UCH-1 (cell line): ENCODE data around the genes OR6C6 and OR6C75.

DNA sequence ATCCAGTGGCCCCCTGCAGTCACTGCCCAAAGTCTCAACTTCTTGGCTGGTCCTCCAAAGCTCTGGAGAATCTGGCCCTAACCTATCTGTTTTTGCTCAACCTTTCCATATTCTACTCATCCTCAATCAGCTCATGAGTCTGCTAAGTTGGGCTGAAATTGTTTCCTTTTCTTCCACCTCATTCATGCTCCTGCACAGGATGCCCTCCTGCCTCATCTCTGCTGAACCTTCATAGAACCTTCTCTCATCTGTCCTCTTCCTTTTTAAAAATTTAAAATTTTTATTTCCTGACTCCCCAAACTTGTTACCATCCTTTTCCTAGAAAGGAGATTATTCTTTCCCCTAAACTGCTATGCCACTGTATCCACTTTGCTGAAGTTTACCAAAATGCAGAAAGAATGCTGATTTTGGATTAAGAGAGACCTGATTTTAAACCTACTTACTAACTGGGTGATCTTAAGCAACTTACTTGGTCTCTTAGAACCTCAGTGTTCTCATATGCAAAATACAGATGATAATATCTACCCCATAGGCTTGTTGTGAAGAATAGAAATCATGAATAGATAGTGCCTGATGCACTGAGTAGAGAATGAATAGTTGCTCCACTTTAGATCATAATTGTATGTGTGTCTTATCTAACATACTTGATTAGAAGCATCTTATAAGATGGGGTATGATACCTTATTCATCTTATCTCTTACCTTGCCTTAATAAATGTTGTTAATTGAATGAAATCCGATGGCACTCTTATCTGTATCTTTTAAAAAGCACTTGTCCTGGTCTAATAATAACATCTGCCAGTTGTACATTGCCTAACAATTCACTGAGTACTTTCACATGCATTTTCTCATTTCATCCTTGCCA lies 12.3 kb downstream of the ITGA5 start:
- RRBS: no CpG with 5 or more reads among the region's 1 CpG

DNA sequence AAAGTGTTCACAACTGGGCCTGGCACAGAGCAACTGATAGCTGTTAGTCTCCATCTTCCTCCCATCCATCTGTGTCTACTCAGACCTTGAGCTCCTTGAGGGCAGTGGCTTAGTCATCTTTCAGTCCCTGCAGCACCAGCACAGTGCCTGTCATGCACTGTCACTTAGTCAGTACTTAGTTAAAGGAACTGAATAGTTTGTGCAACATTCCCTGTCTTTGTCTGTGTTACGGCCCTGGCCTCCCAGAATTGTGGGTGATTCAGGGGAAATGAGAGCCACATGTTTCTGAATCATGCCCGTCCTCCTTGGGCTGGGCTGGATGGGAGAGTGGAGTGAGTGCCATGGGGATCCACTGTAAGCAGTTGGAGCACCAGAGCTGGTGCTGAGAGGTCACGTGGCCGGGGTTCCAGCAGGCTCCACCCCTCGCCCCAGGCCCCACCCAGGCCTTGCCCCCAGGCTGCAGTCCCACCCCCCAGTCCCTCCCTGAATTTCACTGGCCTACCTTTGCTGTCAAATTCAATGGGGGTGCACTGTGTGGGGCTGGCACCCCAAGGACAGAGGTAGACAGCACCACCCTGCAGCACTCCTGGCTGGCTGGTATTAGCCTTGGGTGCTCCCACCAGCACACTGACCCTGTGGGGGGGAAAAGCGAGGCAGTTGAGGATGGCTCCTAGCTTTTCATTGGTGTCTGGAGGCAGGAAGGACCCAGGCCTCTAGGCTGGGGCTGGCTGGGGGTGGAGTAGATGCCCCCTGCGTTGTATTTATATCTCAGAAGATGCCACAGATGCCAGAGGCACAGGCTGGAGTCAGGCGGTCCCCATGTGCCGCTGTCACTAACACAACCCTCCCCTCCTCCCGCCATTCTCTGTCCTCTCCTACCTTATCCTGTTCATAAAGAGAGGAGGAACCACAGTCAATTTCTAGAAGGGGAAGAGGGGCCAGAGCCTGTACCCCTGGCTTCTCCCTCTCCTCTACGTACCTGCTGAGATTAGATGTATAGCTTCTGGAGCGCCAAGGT lies 7.4 kb downstream of the ITGA5 start:
- RRBS: no CpG with 5 or more reads among the region's 12 CpGs

DNA sequence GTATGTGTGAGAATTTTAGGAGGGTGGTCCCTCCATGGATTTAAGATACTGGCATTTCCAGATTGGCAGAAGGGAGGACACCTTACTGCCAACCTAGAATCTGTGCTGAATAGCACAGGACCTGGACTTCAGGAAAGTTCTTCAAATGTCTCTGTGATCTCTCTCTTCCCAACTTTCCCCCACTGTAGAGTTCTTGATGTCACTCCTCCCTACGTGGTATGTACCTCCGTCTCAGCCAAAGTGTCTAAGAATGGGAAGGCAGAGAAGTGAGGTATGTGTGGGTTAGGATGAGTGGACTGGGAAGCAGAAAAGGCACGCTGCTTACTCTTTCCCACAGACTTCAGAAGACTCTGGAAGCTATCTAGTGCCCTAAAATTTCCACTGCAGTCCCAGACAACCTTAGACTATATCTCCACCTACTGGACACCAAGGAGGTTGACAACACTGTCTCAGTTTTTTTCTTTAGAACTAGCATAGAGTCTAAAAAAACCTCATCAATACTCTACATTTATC lies 20.4 kb upstream of the ITGA5 start:
- RRBS: no CpG with 5 or more reads among the region's 3 CpGs

DNA sequence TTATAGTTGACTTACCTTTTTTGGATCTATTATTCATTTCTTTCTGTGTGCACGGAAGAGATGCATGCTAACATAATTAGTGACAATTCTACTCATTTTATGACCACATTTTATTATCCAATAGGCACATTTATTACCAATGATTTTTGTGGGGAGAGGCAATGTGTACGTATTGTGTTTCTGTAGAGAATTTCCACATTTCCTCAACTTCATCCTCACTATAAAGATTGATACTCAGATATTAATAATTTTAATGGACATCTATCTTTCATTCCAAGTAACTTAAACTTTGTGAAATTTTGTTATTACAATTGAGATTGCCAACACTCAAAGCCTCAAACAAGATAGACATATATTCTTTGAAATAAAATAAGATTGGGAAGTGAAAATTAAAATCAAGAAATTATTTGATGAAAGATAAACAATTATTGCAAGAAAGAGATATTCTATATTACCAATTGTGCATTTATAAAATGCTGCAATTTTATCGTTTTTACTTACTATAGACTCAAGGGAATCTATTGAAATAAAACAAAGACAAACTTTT lies at the start of gene OR6C6:
Gene OR6C6, minus strand, starts transcription at position 266 of the 547 bp plus-strand sequence.
- RRBS: no CpG with 5 or more reads among the region's 3 CpGs

DNA sequence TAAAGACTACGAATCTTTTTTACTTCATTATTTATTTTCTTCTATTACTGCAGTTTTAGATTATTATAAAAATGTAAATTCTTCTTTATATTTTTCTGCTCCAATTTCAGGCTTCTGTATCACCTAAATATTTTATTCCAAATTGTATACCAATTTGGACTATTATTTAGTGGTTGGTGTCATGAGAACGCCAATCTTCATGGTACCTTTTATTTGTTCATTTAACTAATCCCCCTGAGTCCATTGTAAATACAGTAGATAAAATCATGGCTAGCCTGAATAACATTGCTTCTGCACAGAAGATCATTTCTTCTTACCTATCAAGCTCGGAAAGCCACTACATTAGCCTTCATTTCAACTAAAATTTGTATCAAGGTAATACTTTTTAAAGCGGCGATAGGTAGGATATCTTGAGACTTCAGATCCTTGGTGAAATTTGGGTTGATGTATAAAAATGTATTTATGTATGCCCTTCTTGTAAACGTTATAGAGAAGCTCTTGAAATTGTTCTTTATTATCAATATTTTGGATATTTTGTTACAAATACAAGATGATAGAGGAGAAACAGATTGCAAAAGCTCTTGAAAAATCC lies at the start of gene OR6C75:
Gene OR6C75, plus strand, starts transcription at position 326 of the 592 bp plus-strand sequence.
- RRBS: no CpG with 5 or more reads among the region's 6 CpGs

DNA sequence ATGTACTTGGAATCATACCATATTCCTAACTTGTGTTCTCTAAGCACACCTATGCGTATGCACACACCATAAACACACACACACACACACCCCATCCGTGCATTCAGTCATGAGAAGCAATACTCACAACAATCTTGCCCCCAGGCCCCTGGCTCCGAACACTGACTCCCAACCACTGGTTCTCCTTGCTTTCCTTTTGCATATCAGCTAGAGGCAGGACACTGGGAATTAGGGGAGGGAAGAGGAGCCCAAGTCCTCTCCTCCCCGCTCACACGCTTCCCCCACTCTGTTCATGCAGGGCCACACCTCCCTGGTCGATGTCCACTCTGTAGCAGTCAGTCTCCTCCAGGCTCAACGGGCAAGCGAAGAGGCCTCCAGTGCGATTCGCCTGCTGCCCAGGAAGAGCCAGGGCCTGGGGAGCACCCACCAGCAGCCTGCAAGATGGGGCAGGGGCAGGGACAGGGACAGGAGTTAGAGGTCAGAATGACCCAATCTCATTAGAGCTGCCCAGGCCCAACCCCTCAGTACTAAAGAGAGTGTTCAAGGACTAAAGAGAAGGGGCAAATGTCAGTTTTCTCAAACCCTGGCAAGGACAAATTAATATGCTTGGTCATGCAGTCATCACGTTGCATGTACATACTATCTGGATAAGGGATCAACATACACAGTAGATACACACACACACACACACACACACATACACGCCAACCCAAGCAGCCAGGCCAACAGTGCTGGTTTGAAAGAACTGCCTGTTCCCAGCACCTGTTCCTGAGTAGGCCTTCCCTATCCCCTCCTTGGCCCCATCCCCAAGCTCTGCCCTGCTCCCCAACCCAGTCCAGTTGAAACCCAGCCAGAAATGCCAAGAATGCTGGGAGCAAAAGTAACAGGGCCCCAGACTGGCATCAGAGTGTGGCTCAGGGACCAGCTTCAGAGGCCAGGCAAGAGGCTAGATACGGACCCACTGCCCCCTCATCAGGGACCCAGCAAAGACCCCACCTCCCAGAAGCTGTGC lies 4.7 kb downstream of the ITGA7 start:
- RRBS: no CpG with 5 or more reads among the region's 13 CpGs

DNA sequence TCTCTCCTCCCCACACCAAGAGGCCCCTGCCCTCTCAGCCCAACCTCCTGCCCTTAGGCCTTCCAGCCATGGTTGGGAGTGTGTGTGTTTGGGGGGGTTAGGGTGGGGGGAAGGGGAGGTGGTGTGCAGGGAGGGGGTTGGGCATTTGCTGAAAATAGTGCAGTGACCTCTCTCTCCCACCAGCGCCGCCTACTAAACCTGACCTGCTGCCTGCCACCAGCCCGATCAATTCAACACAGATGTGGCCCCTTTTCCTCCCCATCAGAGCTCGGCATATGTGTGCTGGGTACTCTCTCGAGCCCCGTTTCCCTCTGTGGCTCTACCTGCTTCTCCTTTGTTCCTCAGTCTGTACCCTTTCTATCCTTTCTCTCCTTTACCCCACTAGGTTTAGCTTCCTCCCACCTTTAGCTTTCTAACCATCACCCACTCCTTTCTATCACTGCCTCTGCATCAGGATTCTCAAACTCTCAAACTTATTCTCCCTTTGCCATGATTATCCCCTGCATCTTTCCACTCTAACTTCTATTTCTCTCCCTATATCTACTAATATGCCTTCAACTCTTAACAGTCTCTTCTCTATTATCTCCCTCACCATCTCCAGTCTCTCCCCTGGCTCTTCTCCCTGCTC lies 3.1 kb downstream of the GDF11 start:
- RRBS: no CpG with 5 or more reads among the region's 6 CpGs

DNA sequence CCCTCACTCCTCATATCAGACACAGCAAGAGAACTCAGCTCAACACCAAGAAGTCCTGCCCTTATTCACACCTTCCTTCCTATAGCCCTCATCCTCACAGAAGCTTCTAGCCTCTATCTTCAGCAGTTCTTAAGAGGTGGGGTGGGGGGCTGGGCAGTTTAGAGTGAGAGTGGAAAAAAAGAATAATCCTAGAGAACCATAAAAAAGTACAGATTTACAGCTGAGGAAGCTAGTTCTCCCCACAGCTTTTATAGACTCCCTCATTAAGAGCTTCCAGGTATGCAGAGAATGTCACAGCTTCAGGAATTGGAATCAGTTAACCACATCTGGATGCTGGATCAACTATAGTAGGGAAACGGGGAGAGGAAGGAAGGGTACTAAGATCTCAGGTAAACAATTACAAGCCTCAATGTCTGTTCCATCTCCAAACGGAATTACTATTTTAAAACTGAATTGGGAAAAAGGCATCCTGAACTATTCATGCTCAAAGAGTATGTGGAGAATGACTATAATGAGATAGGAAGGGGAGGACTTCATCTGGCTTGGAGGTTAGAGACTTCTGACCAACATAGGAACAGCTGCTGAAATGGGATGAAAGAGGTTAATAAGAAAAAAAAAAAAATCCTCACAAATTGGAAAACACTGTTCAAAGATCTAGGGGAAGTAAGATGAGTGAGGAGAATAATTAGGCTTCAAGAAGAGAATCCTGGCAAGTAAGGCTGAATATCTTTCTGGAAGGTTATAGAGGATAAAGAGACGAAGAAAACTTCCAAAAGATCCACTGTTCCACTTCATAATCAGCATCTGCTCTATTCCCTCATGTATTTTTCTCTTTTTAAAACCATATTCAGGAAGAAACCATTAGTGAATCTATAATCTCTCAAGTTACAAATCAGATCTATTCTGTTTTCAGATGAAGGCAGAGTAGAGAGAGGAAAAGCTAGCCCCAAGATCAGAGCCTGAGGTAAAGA lies 12.5 kb downstream of the GDF11 start:
- RRBS: no CpG with 5 or more reads among the region's 3 CpGs

- RRBS: no CpG with 5 or more reads among the region's 8 CpGs
These were observed 2.1 kb upstream of the DNAJC14 start for GRCh38 chr12:55831131-55832305.

GRCh38 chr12:55953401-55954522 lies 12.1 kb downstream of the PMEL start:
- RRBS: no CpG with 5 or more reads among the region's 10 CpGs

DNA sequence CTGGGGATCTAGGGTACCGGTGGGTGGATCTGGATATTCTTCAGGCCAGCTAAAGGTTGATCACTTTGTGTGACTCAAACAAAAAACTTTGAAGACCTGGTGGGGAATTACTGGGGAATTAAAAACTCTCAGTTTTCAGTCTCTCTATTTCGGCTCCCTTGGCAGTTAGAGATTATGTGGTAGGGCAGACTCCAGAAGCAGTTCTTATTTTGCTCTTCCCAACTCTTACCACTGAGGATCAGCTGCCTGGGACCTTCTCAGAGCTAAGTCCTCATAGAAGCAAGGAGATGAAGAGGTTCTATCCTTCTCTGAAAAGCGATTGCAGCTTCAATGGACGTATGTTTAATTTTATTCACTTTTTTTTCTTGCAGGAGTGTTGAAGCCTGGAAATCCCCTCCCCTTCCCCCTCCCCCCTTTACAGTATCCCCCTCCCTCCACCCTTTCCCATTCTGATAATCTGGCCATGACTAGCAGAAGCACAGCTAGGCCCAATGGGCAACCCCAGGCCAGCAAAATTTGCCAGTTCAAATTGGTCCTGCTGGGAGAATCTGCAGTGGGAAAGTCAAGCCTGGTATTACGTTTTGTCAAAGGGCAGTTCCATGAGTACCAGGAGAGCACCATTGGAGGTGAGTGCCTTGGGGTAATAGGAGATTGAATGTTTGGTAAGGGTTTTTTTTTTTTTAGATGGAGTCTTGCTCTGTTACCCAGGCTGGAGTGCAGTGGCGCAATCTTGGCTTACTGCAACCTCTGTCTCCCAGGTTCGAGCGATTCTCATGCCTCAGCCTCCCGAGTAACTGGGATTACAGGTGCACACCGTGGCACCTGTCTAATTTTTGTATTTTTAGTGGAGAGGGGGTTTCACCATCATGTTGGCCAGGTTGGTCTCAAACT lies 10.3 kb upstream of the SUOX start:
- RRBS: no CpG with 5 or more reads among the region's 10 CpGs

GRCh38 chr12:56087170-56087698 lies 7.3 kb downstream of the ERBB3 start:
- RRBS: no CpG with 5 or more reads among the region's 8 CpGs

DNA sequence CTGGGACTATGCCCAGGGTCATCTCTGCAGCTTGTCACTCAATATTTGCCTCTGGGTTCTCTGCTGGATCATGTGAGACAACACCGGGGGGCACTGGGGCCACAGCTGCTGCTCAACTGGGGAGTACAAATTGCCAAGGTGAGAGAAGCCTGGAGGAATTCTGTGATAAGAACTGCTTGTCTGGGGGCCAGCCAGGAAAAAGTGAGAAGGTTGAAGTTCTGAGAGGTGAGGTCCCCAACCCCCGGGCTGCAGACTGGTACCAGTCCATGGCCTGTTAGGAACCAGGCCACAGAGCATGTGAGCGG lies 7.3 kb upstream of the PA2G4 start:
- RRBS: no CpG with 5 or more reads among the region's 3 CpGs

DNA sequence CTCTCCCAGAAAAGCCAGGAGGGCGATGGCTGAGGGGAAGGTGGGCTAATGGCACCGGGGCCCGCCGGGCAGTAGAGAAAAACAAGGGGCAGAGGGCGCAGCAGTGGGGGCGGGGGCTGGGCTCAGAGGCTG lies 383 bp downstream of the SMARCC2 start:
- RRBS: 0% methylated on average over 2 of the region's 6 CpGs

DNA sequence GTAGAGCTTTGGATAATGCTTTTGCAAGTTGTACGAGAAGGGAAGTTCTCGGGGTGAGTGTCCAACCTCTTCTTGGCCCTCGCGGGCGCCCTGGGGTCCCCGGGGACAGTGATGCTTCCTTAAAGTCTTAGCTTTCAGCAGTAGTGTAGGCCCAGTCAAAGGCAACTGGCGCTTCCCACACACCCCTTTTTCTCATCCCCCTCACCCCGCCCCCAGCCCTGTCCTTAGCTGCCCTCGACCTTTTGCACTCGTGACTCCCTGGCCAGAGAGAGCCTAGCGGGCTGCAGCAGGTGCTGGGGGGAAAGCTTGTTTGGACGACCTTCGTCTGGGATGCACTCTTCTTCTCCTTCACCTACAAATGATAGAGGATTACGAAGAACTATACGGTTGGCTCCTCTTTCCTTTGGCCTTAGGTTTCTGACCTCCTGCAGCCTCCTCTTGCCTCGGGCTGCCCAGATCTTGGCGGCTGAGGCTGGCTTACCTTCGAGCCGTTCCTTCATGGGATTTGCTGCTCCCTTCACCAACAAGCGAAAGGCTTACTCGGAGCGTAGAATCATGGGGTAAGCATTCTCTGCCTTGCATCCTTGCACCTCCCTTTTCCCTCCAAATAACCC lies 746 bp downstream of the COQ10A start:
- RRBS: no CpG with 5 or more reads among the region's 22 CpGs

DNA sequence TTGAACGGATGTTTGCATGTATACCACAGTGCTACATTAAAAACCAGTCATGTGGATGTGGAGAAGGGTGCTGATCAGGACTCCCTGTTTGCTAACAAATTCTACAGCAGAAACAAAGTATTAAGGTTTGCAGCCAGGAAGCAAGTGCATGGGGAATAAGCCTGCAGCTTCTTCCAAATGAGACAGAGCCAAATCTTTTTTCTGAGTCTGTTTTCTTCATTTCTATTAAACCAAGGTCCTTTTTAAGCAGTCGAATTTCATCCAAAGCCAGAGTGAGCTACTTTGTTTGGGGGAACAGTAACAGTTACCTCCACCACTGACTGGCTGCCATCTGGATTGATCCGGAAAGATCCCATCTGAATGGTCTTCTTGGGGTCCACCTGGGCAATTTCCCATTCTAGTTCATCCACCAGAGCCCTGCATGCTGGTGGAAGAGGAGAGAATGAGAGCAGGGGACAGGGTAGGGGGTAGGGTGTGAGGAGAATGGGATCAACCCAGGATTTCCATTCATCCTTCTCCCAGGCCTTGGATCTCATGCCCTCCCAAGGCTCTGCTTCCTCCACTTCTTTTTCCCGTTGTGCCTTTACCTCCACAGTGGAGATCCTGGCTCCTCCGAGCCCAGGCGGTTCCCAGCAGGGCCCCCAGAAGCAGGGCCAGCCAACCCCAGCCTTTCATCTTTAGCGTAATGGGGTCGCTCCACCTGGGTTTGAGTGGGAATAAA lies 1.1 kb downstream of the CNPY2 start:
- RRBS: no CpG with 5 or more reads among the region's 8 CpGs

DNA sequence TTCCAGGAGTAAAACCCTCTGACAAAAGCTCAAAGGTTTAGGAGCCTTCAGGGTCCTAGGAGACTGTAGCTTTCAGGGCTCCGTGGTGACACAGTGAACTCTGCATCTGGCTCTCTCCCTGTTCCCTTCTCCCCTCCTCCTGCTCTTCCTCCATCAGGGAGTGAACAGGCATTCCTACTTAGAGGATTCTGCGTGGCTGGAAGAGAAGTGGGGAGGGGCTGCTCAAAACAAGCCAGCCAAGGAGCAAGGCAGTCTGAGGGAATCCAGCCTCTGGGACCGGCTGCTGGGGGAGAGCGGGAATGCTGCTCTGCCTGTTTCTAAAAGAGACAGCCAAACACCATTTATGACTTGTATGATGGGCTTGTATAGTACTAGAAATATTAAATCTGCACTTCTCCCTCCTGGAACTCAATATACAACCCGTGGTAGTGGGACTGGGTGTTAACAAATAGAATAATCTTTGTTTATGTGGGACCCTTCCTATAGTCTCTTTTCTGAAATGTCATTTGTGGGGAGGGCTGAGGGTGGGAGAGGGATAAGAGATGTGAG lies 49.6 kb downstream of the RBMS2 start:
- RRBS: no CpG with 5 or more reads among the region's 5 CpGs

- RRBS: no CpG with 5 or more reads among the region's 12 CpGs
These were observed 26.0 kb downstream of the BAZ2A start for GRCh38 chr12:56603839-56604905.

DNA sequence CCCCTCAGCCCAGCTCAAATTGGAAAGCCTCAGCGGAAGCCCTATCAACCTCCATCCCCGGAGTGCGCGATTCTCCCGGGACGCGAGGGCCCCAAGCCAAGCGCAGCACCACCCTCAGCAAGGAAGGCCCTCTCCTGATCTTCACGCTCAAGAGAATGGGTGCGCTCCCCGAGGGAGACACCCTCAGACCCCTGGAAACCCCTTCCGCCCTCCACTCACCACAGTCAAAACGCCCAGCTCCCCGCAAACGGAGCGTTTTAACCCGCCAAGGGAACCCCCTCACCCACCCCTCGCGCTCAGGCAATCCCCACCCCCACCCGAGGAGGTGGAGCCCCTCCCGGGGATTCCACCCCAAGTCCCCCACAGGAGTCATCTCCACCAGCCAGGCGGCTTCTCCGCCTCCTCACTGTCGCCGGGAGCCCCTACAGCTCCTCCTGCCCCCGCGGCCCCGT lies 645 bp downstream of the BAZ2A start:
- RRBS: 4% methylated on average over 8 of the region's 28 CpGs

GRCh38 chr12:56631786-56632028 lies 1.6 kb upstream of the BAZ2A start:
- RRBS: no CpG with 5 or more reads among the region's 1 CpG